Sigmoid colon (tissue), 4 donors: Measurements from ENCODE around the genes TESK2 and AKR1A1.

- PRO-cap, result no peak
- RAMPAGE, long total RNA, 4 experiments, result no peak in any of the 4 experiments
Observed at GRCh38 chr1:44847807-44848306, 4.8 kb upstream of the PTCH2 start.

- PRO-cap, result no peak
- RAMPAGE, long total RNA, 4 experiments, result no peak in any of the 4 experiments
Observed at GRCh38 chr1:45349206-45349807, 9.3 kb downstream of the TOE1 start.

- PRO-cap, result no peak
- RAMPAGE, long total RNA, 4 experiments, result no peak in any of the 4 experiments
Observed at GRCh38 chr1:45489464-45489980, 1.4 kb downstream of the TESK2 start.

- PRO-cap, result bidirectional peak, plus-strand start at chr1:45491450, minus-strand start at chr1:45491158
- RAMPAGE, long total RNA, 4 experiments, result start-site peak on the minus strand in 3 of 4 experiments, at chr1:45491151-45491168 at its widest, 28 to 41 reads per replicate
Observed at GRCh38 chr1:45490616-45491725, at the start of gene TESK2. TSS of gene TESK2 (minus strand) at chr1:45491163.

- PRO-cap, result bidirectional peak, plus-strand start at chr1:45550903, minus-strand start at chr1:45550701
- RAMPAGE, long total RNA, 4 experiments, result start-site peak on the plus strand in 4 of 4 experiments, at chr1:45550811-45551094 at its widest, 27 to 122 reads per replicate
Observed at GRCh38 chr1:45550314-45551493, at the start of gene AKR1A1. TSS of gene AKR1A1 (plus strand) at chr1:45550826.

DNA sequence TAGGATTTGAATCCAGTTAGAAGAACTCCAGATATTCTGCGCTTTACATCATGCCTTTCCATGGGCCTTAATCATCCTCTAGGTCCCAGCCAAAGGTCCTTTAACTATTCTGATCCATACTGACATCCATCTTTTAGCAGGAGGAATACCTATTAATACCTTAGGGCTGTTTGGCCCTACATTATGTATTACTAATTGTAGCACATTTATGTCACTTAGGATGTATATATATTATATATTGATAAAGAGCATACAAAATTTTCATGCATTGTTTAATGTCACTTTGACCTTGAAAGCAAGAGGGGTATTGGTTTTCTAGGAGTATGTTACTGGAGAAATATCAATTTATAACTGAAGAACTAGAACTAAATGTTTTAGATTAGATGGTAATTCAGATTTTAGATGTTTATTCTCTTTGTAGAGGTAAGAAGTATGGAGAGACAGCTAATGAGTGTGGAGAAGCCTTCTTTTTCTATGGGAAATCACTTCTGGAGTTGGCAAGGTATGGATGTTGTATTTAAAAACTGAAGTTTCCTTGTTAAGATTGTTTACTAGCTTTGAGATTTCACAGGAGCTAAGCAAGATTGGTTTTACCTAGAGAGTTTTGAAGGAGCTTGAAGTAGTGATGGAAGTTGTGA, 19.2 kb downstream of the CCDC17 start:
- PRO-cap, result no peak
- RAMPAGE, long total RNA, 4 experiments, result no peak in any of the 4 experiments

DNA sequence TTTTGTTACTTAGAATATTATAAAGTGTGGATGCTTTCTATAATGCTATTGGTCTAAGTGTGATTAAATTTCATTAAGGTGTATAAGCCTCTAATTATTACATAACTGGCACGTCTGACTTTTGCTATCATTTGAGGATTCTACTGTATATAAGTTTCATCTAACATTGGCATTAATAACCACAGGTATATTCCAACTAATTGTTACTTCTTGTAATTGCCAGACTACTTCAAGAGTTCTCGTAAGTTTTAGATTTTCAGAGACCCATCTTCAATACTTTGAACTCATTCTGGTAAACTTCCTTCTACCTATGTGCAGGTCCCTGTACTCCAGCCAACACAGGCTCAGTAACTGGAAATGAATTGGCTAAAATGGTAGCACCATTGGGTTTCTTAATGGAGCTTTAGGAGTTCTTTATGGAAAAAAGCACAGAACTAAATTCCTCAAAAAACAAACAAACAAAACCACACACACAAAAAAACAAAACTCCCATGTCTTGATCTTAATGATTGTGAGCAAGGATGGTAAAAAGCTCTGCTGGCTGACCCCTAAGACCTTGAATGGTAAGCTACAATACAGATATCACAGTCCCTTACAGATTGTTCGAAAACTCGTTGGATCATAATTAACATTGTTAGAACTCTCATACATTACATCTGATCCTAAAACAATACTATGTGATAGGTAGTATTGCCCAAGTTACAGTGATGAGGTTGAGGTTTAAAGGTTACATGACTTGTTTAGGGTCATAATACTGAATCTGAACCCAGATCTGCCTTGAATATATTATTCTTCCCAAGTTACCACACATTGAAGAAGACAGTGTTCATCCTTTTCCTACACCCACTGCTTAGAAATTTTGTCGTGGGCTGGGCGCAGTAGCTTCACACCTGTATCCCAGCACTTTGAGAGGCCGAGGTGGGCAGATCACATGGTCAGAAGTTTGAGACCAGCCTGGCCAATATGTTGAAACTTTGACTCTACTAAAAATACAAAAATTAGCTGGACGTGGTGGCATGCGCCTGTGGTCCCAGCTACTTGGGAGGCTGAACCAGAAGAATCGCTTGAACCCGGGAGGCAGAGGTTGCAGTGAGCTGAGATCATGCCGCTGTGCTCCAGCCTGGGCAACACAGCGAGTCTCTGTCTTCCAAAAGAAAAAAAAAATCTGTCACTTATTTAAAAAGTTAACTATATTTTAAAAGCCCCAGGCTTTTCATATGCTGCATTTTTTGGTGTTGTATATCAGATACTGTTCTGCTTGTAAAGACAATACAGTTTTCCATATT, 14.4 kb downstream of the CCDC17 start:
- PRO-cap, result no peak
- RAMPAGE, long total RNA, 4 experiments, result no peak in any of the 4 experiments

GRCh38 chr1:45622532-45622924, 1.3 kb downstream of the CCDC17 start:
- PRO-cap, result no peak
- RAMPAGE, long total RNA, 4 experiments, result no peak in any of the 4 experiments

DNA sequence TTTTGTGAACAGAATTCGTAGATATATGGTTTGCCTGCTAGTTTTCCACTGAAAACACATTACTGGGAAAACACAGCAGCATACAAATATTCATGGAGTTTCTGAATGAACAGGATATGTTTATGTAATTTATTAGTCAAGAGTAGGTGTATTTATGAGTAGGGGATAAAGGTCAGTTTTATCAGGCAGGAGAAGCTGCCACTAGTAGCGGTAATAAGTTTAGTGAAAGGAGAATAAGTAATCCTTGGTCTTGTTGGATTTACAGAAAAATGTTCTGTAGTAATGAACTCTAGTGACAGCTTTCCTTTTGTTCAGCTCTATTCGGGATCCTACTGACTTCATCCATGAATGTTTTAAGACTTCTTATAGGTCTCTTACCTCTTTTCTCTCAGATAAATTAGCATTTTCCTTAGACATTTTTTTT, 1.2 kb downstream of the MAST2 start:
- PRO-cap, result no peak
- RAMPAGE, long total RNA, 4 experiments, result no peak in any of the 4 experiments

DNA sequence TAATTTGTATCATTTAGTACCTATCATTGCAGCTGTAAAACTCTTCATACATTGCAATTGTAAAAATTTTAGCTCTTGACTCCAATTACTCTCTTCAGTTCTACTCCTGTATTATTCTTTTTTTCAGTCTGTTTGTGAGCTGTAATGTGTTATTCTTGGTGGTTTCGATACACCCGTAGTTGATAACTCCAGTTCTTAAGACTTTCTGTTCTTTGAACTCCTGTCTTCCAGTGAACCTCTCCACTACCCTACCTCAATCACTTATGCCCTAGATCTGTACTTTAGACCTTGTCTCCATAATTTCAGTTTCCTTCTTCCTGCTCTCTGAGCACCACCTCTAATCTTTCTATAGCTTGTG, 159.4 kb downstream of the PIK3R3 start:
- PRO-cap, result no peak
- RAMPAGE, long total RNA, 4 experiments, result no peak in any of the 4 experiments

DNA sequence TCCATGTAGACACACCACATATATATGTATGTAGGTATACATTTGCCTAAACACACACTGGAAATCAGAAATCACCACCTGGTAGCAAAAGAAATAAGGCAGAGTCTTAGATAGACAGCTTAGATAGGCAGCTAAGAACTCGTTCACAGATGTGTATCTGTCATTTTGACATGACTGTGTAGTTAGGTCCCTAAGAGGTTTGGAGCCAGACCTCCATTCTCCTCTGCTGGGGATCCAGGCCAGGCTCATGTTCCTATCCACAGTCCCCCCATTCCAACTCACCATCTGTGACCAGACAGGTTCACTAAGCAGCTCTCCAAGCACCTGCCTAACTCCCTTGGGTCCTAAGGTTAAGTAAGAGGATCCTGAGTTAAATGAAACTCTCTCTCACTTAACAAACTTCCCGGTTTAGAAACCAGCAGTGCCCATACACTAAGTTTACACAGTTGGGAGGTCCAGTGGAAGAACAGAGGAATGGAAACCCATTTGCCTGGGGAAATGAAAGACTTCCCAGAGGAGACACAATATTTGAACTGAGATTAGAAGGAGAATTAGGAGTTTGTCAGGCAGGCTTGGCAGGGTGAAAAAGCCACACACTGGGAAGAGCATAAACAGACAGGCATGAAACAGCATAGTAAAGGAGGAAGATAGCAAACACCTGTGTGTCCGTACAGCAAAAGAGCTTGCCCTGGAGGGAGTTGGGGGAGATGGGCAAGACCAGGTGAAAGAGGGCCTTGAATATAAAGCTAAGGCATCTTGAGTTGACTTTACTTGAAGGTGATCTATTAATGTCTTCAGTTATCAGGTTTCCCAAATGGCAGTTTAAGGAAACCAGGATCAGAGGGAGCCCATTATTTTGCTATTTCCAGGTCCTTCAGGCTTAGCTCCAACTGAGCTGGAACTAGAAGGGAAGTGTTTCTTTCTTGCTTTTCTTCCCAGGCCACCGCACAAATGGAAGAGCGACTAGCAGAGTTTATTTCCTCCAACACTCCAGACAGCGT, 122.3 kb downstream of the PIK3R3 start:
- PRO-cap, result no peak
- RAMPAGE, long total RNA, 4 experiments, result no peak in any of the 4 experiments

- PRO-cap, result no peak
- RAMPAGE, long total RNA, 4 experiments, result start-site peak on the plus strand in 1 of 4 experiments, at chr1:46180509-46180532 at its widest, 7 reads per replicate
Observed at GRCh38 chr1:46180203-46180825, 4.0 kb upstream of the P3R3URF start.

- PRO-cap, result no peak
- RAMPAGE, long total RNA, 4 experiments, result no peak in any of the 4 experiments
Observed at GRCh38 chr1:46203526-46204087, 473 bp downstream of the LURAP1 start.

DNA sequence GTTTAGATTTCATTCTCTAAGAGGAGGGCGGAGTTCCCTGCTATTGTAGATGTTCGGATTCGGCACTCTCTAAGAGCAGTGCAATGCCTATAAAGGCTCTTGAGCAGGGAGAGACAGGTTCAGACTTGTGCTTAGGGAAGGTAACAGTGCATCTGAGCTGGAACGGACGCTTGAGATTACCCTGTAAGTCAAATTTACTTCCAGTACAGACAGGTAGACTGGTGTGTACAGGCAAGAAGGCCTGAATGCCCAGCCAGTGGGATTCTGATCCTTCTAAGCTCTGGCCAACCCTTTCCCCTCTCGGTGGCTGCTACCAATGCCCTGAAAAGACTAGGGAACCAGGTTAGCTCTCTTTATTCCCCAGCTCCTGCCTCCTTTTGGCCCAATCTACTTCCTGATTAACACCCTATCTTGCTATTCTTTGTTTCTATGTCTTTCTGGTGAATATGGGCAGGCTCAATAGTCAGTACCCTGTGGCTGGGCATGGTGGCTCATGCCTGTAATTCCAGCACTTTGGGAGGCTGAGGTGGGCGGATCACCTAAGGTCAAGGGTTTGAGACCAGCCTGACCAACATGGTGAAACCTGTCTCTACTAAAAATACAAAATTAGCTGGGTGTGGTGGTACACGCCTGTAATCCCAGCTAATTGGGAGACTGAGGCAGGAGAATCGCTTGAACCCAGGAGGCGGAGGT, 15.6 kb downstream of the LURAP1 start:
- PRO-cap, result no peak
- RAMPAGE, long total RNA, 4 experiments, result no peak in any of the 4 experiments

DNA sequence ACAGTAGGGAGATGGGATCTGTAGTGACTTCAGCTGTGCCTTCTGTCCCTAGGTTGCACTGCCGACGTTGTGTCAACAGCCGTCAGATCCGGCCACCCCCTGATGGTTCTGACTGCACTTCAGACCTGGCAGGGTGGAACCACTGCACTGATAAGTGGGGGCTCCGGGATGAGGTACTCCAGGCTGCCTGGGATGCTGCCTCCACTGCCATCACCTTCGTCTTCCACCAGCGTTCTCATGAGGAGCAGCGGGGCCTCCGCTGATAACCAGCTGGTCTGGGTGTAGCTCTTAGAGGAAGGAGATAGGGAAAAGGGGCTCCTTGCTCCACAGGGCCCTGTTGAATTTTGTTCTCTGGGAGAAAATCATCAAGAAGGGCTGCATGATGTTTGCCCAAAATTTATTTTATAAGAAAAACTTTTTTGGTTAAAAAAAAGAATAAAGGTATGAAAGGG, 25.4 kb downstream of the LRRC41 start:
- PRO-cap, result no peak
- RAMPAGE, long total RNA, 4 experiments, result no peak in any of the 4 experiments

GRCh38 chr1:46301833-46302487, 1.5 kb downstream of the LRRC41 start:
- PRO-cap, result no peak
- RAMPAGE, long total RNA, 4 experiments, result no peak in any of the 4 experiments

DNA sequence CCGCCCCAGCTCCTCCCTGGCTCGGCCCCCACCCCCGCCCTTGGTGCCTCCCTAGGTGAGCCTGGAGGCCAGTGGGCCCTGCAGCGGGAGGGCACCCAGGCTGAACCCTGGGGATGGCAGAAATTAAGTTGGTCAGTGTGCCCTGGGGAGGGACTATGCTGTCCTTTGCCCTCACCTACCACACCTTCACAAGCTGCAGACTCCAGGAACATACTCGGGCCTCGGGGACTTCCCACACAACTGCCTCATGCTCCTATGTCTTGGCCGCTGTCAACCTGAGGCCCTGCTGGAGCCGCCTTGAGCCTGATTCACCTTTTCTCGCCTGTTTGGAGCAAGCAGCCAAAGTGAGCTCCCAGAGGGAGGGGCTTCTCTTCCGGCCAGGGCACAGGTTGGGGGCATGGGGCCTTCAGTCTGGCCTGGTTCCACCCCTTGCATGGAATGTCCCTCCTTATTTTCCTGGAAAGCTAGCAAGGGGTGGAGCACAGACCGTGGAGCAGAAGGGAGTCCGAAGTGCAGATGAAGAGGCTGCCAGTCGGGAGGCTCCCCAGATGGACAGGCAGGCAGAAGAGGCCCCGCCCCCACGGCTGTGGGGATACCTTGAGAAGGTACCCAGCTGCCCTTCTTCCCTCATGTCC, 8.5 kb downstream of the TMEM275 start:
- PRO-cap, result no peak
- RAMPAGE, long total RNA, 4 experiments, result no peak in any of the 4 experiments

DNA sequence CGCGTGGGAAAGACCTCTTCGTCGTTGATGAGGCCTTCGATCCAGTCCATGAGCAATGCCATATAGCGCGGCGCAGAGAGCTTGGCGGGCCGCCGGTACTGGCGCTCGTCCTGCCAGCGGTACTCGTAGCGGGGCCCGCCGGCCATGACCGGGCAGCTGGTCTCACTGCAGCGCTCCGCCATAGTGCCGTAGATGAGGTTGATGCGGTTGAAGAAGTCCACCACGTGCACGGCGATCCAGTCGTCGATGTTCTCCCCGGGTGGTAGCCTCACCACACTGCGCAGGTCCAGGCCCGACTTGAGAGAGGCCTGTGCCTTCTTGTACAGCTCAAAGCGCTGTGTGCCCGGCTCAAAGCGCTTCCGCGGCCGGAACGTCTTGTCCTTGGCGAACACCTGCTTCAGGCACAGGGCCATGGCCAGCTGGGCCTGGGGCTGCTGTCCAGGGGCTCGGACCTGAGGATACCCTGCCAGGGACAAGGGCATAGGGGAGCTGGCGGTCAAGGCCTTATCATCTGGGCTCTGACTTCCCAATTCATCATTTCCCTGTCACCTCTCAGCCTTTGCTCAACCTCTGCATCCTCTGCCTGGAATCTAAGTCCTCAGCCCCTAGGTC, 3.6 kb downstream of the MOB3C start:
- PRO-cap, result no peak
- RAMPAGE, long total RNA, 4 experiments, result no peak in any of the 4 experiments

DNA sequence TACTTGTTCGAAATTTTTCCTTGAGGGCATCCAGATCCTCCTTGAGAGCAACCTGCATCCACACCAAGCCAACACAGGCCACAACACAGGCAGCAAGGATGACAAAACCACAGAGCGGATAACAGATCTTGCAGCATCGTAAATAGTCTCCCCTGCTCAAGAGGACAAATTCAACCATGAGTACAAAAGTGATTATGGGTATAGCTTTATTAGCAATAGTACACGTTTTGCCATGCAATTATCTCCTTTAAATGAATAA, 2.7 kb downstream of the EFCAB14 start:
- PRO-cap, result no peak
- RAMPAGE, long total RNA, 4 experiments, result no peak in any of the 4 experiments

DNA sequence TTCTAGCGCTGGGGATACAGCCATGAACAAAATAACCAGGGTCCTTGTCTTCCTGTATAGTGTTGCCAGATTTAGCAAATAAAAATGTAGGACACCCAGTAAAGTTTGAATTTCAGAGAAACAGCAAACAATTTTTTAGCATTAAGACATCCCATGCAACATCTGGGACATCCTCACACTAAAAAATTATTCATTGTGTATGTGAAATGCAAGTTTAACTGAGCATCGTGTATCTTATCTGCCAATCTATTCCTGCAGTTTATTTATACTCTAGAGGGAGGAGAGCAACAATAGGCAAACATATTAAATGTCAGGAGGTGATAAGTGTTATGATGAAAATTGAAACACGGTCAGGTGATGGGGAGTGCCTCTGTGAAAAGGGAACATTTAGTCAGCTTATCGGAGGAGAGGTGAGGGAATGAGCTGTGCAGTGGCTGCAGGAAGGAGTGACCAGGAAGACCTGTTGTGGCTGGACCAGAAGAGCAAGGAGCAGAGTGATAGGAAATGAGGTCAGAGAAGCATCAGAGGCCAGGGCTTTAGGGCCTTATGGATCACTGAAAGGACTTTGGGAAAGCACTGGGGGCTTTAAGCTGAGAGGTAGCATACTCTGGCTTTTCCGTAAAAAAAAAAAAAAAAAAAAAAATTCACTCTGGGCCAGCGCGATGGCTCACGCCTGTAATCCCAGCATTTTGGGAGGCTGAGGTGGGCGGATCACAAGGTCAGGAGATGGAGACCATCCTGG, 815 bp upstream of the EFCAB14 start:
- PRO-cap, result no peak
- RAMPAGE, long total RNA, 4 experiments, result no peak in any of the 4 experiments